Iris pigment epithelial cell (primary cell): ENCODE results near the genes TSSC4, CDKN1C, OSBPL5 and ART5.

DNA sequence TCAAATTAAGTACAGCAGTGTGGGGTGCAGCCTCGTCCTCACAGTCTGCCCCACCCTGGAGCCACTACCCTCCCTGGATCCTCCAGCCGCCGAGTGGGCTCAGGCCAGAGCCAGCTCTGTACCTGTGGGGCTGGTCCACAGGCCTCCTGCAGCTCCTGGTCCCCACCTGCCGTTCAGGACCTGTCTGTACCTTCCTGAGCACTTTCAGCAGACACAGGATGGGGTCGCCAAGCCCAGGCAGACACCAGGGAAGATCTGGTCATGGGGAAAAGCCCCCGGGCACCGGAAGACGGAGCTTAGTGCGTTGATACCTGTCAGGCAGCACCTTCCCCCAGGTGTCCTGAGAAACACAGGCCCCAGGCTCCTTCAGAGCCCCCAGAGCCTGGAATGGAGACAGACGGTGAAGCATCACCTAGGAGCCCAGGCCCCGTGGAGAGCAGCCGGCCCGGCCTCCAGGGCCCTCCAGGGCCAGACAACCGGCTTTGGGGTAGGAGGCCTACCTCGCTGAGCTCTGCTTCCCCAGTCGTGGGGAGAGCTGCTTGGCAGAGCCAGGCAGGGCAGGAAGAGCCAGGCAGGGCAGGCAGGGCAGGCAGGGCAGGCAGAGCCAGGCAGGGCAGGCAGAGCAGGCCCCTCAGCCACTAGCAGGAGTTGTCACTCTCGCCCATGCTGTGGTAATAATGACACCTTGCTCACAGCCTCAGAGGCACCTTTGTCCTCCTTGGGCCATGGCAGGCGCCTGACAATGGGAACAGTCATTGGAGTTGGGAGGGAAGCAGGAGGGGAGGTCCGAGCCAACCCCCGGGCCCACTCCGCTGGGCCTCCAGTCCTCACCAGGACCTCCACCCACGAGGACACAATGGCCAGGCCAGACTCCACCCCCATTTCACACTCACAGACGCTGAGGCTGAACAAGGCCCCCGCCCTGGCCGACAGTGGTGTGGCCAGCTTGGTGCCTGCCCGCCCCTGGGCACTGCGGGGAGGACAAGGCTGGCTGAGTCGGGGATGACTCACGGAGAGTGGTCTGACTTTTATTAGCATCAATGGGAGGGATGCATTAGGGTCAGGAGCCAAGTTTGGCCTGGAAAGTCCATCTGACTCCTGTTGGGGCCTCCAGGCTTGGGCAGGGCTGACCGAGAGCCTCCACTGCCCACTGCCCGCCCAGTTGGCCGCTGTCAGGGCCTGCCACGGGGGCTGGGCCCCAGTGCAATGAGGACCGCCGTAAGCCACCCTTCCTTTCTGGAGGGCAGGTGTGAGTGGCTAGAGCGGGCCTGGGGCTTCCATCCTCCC, 10.1 kb downstream of the TSPAN32 start:
- RRBS = no CpG with 5 or more reads among the region's 36 CpGs

GRCh38 chr11:2399996-2400883, at the start of gene TSSC4:
Gene TSSC4, plus strand, starts transcription at chr11:2400750.
- RRBS = 3% methylated on average over 28 of the region's 81 CpGs

- RRBS = 3% methylated on average over 11 of the region's 17 CpGs
Observed at GRCh38 chr11:2400884-2401123, 254 bp downstream of the TSSC4 start.

- RRBS = 40% methylated on average over 7 of the region's 50 CpGs
Observed at GRCh38 chr11:2698735-2699566, 186.6 kb downstream of the CDKN1C start.

- RRBS = 2% methylated on average over 69 of the region's 131 CpGs
Observed at GRCh38 chr11:2885487-2886533, at the start of gene CDKN1C. Gene CDKN1C, minus strand, starts transcription at chr11:2885775.

DNA sequence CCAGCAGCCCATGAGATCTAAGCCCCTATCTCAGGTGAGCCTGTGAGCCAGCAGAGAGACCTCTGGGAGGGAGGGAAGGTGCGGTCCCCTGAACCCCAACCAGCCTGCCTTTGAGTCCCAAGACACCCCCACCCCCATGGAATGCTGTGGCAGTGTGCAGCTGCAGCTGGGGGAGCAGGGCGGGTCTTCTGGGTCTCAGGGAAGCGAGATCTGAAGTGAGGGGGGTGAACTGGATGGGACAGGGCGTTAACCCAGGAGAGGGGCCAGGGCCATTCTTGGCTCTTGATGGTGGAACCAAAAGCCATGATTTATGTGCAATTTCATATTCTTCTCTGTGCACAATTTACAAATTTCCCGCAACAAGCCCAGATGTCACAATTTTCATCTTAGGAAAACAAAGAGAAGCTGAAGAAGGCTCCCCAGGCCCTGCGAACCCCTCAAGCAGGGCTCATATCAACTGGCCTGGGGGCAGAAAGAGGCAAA, 1.5 kb upstream of the CDKN1C start:
- RRBS = no CpG with 5 or more reads among the region's 6 CpGs

GRCh38 chr11:2929461-2930029, 325 bp upstream of the PHLDA2 start:
- RRBS = 2% methylated on average over 37 of the region's 65 CpGs

- RRBS = no CpG with 5 or more reads among the region's 9 CpGs
Observed at GRCh38 chr11:2943085-2943482, 13.9 kb upstream of the PHLDA2 start.

GRCh38 chr11:3000264-3001016, 8.3 kb upstream of the NAP1L4 start:
- RRBS = no CpG with 5 or more reads among the region's 17 CpGs

GRCh38 chr11:3056432-3056872, 771 bp downstream of the CARS1 start:
- RRBS = 2% methylated on average over 4 of the region's 14 CpGs

GRCh38 chr11:3093688-3094014, 36.4 kb upstream of the CARS1 start:
- RRBS = no CpG with 5 or more reads among the region's 18 CpGs

- RRBS = 84% methylated on average over 9 of the region's 32 CpGs
Observed at GRCh38 chr11:3105817-3106554, 48.8 kb upstream of the CARS1 start.

DNA sequence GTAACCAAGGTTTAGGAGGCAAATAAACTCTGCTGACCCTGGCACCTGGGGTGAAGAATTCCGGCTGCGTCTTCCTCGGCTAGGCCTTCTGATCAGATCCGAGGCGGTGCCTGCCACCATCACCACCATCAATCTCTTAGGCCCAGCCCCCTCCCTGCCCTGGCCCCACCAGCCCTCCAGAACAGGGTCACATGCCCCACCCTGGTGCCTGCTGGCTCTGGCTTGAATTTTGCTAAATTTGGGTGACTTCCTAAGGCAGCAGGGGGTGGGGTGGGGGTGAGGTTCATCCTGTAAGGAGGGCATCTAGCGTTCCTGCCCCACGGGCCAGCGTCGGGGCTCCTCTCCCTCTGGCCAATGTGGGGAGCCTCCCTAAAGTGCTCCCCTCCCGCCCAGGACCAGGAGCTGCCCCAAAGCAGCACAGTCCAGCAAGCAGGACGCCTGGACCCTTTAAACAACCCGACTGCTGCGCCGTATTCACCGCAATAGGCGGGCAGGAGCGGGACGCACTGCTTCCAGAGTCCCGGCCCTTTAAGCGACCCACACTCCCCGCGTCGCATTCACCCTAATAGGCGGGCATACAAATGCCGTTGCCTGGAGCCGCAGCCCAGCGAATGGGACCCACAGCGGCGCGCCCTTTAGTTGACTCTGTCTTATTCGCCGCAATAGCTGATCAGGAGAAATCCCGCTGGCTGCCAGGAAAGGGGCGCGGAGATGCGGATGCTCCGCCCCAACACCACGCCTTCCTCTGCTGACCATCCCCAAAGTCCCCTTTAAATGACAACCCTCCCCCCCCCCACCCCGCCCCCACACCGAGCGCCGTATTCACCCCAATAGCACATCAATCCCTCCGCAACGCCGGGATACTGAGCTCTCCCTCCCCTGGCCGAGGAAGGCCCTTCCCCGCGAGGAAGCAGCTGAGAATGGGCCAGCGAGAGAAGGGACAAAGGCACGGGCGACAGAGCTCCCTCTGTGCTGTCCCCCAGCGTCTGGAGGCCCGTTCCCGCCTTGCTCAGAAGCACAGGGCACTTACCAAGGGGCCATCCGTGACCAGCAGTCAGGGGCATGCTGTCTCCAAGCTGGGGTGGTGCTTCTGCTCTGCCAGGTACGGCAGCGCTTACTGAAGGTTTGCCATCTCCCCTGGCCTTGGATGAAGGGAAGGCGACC, 4.8 kb downstream of the OSBPL5 start:
- RRBS = no CpG with 5 or more reads among the region's 58 CpGs

- RRBS = 2% methylated on average over 52 of the region's 110 CpGs
Observed at GRCh38 chr11:3164586-3165750, at the start of gene OSBPL5. Gene OSBPL5, minus strand, starts transcription at chr11:3165310.

GRCh38 chr11:3378339-3379015, 469 bp downstream of the ZNF195 start:
- RRBS = 2% methylated on average over 10 of the region's 35 CpGs

DNA sequence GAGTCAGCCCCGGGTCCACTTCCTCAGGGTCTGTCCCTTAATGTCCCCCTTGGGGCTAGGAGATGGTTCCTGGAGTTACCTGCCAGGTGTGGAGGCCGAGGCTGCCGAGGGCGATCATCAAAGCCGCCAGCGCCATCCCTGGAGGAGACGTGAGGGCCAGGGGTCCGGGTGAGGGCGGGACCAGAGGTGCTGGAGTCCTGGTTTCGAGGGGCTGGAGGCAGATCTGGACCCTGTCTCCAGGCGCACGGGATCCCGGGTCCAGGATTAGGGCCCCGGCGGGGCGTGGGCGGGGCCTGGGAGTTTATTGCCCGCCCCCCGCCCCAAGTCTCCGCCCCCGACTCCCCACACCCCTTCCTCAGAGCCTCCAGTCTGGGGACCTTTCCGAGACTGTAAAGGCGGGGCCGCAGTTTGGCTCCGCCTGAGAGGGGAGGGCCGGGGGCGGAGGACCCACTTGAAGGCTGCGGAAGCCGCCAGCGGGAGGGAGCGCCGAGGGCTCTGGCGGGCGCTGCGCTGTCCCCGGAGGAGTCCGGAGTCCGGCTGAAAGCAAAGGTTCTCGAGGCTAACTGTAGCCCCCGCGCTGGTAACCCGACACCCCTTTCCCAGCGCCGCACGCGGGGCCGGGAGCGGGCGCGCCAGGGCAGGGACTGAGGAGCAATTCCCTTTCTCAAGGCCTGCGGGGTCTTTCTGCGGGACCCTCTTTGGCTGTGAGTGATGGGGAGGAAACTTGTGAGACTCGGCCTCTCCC, at the start of gene ART5:
ART5 (minus strand) TSS at position 266 of the 745 bp plus-strand sequence.
- RRBS = 2% methylated on average over 22 of the region's 53 CpGs

DNA sequence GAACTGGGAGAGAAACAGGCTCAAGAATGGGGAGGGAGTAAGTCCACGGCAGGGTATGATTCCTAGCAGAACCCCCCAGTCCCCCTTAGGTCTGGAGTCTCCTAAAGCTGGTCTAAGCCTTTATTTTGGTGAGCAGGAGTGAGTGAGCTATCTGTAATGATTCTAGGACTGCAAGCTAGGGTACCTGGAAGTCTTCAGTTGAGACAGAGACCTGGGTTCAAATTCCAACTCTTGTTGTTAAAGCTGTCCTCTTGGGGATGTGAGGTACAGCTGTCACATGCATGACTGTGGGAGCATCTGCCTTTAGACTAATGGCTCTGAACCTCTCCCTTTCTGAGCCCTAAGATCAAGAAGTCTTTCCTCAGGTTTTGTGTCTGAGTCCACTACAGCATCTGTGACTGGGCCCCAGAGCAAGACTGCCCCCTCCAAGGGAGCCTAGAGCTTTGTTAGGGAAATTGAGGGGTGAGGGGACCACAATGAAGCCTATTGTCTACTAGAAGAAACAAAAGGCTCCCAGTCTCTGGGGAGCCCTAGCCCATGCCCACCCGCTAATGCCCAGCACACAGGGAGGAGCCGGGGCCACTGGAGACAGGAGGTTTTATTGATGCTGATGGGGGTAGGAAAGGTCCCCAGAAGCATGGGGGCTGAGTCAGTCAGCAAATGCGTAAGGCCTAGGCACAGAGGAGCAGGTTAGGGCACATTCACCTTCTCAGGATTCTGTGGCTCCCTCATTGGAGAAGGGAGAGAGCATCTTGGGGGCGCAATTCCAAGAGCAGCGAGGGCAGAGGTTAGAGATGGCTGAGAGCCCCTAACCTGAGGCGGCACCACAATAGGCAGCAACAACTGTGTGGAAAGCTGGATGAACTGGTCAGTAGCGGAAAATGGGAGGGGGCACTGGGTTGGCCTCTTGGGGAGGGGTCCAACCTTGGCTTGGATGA, 14.1 kb downstream of the RHOG start:
- RRBS = no CpG with 5 or more reads among the region's 8 CpGs

- RRBS = no CpG with 5 or more reads among the region's 6 CpGs
Observed at GRCh38 chr11:3835670-3836164, 5.0 kb downstream of the RHOG start.

- RRBS = no CpG with 5 or more reads among the region's 4 CpGs
Observed at GRCh38 chr11:3837489-3838196, 3.1 kb downstream of the RHOG start.

GRCh38 chr11:3841963-3842377, 1.2 kb upstream of the RHOG start:
- RRBS = no CpG with 5 or more reads among the region's 14 CpGs